Type B pancreatic cell (in vitro differentiated cells): Measurements from ENCODE around the genes CCDC175, PPM1A and SIX1.

DNA sequence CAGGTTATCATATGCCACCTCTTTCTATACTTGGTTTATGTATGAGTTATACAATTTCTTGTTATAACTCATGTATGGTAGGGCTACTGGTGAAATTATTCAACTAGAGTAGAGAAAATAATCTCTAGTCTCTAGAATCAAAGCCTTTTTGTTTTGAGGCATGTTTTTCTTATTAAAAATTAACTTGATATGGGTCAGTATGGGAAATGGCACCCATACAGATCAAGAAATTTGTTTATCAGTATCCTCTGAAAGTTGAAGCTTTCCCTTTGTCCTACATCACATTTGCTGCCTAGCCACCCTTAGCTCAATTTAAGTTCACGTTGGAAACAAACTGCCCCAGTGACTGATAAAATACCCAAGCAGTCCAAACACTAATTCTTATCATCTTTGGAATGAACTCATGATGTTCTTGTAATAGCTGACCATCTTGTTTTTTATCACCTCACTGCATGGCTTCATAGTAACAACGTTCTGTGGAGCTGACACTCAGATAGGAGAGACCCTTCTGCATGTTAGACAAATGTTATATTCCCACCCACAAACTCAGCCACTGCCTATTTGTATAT lies 93.5 kb downstream of the GPR135 start:
- PRO-cap, result no peak

GRCh38 chr14:59424588-59425255 lies 40.5 kb downstream of the GPR135 start:
- PRO-cap, result no peak

DNA sequence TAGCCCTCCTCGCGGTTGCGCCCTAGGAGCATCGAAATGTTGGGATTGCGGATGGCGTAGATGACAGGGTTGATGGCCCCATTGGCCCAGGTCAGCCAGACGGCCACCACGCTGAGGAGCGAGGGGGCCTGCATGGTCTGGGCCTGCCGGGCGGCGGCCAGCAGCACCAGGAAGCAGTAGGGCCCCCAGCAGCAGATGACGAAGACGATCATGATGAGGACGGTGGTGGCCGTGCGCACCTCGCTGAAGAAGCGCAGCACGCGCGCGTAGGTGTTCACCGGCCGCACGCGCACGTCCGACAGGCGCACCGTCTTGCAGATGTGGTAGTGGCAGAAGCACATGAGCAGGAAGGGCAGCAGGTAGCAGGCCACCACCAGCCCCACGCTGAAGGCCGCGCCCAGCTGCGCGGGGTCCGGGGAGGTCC lies 1.2 kb downstream of the GPR135 start:
- PRO-cap, result no peak

DNA sequence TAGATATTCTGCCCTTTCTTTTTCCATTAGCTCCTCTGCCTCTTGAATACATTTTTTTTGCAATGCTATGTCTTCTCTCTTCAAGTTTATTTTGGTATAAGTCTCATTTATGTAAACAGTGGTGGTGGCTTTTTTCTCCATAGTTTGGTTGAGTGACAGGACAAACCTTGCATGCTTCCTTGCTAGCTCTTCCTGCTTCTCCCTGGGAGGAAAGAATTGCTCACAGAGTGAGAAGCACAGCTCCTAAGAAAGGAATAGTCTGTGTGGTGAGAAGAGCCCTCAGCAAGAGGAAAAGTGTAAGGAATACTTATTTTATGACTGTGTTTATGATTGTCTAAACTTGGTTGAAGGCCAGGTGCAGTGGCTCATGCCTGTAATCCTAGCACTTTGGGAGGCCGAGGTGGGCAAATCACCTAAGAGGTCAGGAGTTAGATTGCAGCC lies 11.5 kb downstream of the CCDC175 start:
- PRO-cap, result no peak

- PRO-cap, result no peak
These were observed at the start of gene CCDC175 for GRCh38 chr14:59576133-59576936. CCDC175 (minus strand) TSS chr14:59576812.

- PRO-cap, result no peak
These were observed 118.5 kb upstream of the CCDC175 start for GRCh38 chr14:59695013-59695662.

DNA sequence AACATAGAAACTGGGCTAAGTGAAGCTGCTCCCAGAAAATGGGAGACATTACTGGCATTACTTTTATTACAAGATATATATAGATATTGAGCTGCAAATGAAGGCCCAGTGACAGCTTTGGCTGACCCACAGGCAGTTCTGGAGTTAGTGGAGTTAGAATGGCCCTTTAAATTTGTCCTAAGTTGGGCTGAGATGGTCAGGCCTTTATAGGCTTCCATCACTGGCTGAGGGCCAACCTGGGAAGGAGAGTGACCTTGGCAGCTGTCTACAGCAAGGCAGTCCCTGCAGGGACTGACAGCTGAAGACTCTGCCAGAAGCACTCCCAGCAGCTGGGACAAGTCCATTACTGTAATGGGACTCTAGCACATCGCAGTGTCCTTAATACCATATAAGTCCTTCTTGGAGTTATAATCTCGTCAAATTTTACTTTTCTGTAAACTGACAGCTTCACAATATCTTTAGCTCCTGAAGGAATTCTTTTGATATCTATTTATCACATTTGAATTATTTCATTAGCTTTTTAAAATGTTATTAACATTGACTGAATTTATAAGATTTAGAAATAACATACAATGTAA lies 88.6 kb upstream of the PCNX4 start:
- PRO-cap, result no peak

DNA sequence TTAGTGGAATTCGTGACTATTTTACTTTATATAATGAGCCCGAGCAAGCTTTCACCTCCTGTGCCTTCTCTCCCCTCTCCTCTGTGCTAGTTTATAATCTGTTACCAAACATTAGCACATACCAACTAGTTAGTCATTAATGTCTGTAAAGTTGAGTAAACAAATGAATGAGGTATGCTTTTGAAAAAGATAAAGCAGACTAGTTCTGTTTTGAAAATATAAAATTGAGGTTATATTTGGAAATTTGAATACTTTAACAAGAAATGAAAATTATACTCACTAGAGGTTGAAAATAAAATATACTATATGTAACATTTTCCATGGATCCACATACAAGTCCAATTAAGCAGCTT lies 87.6 kb upstream of the PCNX4 start:
- PRO-cap, result unidirectional peak, minus-strand start at position 85 of the sequence

- PRO-cap, result bidirectional peak, plus-strand start at chr14:60249221, minus-strand start at chr14:60248983; bidirectional peak, plus-strand start at chr14:60249680, minus-strand start at chr14:60249459; bidirectional peak, plus-strand start at chr14:60249967, minus-strand start at chr14:60249761
These were observed at the start of gene PPM1A for GRCh38 chr14:60249195-60250374. PPM1A (plus strand) TSS chr14:60249221.

GRCh38 chr14:60514271-60515308 lies 5.6 kb downstream of the SIX6 start:
- PRO-cap, result no peak

GRCh38 chr14:60637021-60637630 lies 12.2 kb downstream of the SIX1 start:
- PRO-cap, result no peak

GRCh38 chr14:60649321-60649893 lies at the start of gene SIX1:
SIX1 (minus strand) TSS chr14:60649477.
- PRO-cap, result no peak

DNA sequence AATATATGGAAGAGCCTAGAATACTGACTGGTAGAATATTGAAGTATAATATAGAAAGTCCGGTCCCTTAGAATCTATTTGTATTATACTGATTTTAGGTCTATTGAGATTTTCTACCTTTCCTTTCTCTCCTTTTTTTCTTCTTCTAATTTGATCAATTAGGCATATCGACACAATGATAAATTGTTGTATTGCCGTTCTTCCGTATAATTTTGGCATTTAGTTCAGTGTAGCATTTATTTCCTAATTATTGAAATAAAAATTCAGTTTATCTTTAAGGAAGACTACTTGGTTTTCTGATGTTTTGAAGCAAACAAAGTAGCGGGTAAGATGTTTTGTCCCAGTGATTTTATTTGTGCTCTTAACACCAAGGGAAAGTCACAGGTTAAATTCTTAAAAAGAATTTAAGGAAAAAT lies 47.8 kb downstream of the TRMT5 start:
- PRO-cap, result no peak

DNA sequence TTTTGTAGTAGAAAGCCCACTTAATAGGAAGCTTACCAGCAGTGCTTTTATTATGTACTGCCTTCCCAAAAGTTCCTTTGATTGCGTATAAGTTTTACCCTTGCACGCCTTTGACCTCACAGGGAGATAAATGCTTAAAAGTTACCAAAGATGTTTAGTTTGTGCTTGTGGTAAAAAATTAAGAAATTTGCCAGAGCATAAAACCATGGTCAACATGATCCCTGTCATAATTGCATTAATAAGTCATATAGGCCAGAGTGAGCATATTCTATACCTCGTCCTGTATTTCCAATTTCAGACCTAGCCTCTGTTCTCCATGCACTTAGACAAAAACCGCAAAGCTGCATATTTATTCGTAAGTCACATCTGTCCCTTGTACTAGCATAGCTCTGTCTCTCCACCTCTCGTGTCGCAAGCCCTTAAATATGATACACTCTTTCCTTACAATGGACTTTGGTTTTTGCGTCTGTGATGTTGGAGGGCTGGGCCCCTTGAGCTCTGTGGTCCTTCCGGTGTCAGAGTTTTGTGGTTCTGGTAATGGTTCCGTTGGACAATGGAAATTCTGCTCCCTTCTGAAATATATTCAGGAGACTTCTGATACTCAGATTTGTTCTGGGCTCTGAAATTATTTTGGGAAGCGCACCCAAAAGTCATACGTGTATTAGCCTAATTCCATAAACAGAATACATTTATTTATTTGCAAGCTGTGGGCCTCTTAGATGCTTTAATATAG lies 11.2 kb downstream of the PRKCH start:
- PRO-cap, result no peak

GRCh38 chr14:61355777-61356468 lies 34.5 kb downstream of the PRKCH start:
- PRO-cap, result bidirectional peak, plus-strand start at chr14:61356191, minus-strand start at chr14:61355911

- PRO-cap, result no peak
These were observed 44.3 kb downstream of the PRKCH start for GRCh38 chr14:61365414-61366254.

- PRO-cap, result no peak
These were observed 47.0 kb downstream of the PRKCH start for GRCh38 chr14:61368255-61368838.

DNA sequence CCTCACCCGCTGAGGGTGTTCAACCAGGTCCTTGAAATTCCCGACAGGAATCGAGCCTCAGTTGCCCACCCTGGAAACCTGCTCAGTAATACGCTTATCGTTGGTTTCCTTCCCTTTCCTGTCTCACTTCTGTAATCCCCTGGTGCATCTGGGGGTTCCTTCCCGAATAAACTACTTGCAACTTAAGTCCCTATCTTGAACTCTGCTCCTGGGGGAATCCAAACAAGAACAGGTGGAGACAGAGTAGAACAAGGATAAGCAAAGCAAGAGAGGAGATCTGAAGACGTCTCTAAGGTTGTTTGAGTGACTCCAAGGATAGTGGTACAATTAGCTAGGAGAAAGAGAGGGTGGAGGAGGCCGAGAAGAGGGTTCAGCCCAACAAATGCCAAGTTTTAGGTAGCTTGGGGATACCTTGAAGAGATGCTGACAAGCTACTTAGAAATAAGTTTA lies 113.7 kb downstream of the PRKCH start:
- PRO-cap, result no peak

- PRO-cap, result no peak
These were observed 159.7 kb downstream of the PRKCH start for GRCh38 chr14:61480992-61481593.

- PRO-cap, result no peak
These were observed 177.5 kb upstream of the HIF1A start for GRCh38 chr14:61517655-61518293.